MCF 10A (cell line): Measurements from ENCODE around the gene XRCC2.

DNA sequence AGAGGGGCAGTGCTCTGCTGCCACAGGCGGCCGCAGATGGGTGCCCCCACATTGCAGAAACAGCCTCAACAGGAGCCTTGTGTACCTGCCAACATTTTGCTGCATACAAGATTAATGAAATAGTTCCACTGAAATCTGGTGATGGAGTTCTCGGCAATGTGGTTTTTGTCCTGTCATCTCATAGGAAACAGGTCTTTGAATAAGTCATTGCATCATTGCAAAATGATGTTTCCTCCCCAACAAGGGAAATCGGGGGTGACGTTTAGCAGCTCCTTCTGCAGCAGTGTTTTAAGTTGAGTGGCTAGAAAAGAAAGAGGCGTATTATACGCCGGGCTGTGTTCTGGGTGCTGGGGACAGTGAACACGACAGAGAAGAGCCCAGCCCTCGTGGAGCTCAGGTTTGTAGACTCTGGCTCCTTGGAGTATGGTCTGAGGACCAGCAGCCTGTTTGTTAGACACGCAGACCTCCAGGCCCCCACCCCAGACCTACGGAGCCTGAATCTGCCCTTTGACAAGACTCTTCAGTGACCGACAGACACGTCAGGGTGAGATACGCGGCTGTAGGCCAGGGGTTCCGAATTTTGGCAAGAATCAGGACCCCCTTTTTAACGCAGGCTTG, 176.9 kb downstream of the PRKAG2 start:
- PRO-cap, result no peak
- RRBS, result no CpG with 5 or more reads among the region's 18 CpGs

DNA sequence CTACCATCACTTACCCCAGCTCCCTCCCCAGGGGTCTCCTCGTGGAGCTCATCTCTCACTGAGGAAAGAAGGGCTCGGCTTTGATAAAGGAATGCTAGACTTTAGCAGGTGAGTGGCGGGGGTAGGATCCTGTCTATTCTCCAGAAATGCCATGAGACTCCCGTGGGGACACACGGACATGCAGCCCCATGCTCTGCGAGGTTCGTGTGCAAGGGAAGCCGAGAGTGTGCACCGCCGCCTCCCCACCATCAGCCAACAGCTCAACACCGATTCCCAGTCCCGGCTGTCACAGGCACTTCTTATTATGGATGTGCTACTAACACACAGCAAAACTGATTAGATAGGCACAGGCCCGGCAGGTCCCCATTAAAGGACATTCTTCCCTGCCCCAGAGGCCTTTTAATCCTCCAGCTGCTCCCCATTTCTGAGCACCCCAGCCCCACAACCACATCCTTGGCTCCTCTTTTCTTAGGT, 154.4 kb downstream of the PRKAG2 start:
- PRO-cap, result no peak
- RRBS, result 83% methylated on average over 1 of the region's 13 CpGs

- PRO-cap, result bidirectional peak, plus-strand start at chr7:151756259, minus-strand start at chr7:151756199
- RRBS, result no CpG with 5 or more reads among the region's 40 CpGs
Measured at GRCh38 chr7:151755851-151757039, 120.7 kb downstream of the PRKAG2 start.

DNA sequence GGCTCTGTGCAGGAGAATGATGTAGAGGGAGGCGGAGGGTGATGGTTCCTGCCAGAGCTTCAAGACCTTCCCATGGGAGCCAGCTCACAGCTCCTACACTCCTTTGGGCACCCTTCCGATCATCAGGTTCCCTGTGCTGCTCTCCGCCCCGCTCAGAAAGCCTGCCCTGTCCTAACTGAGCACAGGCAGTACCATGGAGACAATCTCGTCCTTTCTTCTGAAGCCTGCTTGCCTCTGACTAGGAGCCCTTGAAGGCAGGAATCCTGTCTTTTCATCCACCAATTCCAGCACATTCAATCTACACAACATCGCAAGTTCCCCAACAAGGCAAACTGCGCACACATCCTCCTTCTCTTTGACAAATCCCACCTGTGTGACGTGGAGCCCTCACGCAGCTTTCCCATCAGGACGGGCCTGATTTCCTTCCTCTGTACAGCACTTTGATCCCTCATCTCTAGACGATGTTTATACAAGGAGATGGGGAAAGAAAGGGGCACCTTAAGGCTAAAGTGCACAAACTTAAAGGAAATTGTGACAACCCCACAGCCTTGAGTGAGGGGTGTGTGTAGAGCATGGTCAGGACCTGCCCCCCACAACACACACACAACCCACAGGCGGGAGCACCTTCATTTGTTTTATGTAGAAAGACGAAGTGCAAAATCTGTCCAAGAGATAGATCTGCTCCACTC, 97.3 kb downstream of the PRKAG2 start:
- PRO-cap, result no peak
- RRBS, result no CpG with 5 or more reads among the region's 13 CpGs

- PRO-cap, result no peak
- RRBS, result 3% methylated on average over 4 of the region's 16 CpGs
Measured at GRCh38 chr7:151796918-151797411, 80.0 kb downstream of the PRKAG2 start.

DNA sequence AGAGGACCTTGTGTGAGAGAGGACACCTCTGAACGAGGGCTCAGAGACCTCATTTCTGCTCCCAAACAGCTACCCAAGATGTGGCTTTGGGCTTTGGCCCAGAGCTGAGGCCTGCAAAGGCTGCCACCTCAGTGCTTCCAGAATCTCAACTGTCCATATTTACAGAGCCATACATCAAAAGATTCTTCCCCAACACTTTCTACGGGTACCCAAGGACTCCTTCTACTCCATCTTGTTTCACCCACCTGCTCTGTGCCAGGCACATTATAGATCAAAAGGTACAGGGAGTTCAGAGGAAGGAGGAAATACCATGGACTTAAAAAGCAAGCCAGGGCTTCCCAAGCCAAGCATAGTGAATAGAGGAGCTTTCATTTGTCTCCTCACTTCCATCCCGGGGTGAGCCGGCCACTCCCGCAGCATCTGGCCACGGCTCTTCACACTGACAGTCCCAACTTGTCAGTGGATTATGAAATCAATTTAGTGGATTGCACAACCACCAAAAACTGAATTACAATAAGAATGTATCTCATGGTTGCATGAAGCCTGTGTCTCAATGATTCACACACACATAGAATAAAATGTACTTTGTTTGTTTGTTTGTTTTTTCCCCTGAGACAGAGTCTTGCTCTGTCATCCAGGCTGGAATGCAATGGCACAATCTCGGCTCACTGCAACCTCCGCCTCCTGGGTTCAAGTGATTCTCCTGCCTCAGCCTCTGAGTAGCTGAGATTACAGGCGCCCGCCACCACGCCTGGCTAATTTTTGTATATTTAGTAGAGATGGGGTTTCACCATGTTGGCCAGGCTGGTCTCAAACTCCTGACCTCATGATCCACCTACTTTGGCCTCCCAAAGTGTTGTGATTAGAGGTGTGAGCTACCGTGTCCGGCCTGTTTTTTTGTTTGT, 79.3 kb downstream of the PRKAG2 start:
- PRO-cap, result bidirectional peak, plus-strand start at position 612 of the sequence, minus-strand start at position 410 of the sequence
- RRBS, result no CpG with 5 or more reads among the region's 13 CpGs

DNA sequence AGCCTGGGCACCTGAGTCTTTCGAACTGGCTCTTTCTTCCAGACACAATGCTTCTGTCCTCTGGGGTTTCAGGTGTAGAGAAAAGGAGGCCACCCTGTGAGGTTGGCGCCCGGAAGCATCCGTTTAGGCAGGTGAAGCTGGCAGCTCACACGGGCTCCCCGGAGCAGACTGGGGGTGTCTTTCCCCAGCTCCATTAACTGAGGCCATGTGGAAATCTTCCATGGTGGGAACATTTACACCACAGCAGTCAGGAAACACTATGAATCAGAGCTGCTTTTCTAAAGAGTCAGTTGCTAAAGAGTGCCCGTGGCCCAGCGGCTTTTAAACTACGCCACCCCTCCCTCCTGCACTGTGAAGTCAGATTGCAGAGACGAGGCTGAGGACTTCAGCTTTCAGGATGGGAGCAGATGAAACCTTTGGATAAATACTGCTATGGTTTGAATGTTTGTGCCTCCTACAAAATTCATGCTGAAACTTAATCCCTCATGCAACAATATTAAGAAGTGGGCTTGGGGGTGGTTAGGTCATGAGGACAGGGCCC, 29.1 kb downstream of the PRKAG2 start:
- PRO-cap, result no peak
- RRBS, result 93% methylated on average over 4 of the region's 10 CpGs

DNA sequence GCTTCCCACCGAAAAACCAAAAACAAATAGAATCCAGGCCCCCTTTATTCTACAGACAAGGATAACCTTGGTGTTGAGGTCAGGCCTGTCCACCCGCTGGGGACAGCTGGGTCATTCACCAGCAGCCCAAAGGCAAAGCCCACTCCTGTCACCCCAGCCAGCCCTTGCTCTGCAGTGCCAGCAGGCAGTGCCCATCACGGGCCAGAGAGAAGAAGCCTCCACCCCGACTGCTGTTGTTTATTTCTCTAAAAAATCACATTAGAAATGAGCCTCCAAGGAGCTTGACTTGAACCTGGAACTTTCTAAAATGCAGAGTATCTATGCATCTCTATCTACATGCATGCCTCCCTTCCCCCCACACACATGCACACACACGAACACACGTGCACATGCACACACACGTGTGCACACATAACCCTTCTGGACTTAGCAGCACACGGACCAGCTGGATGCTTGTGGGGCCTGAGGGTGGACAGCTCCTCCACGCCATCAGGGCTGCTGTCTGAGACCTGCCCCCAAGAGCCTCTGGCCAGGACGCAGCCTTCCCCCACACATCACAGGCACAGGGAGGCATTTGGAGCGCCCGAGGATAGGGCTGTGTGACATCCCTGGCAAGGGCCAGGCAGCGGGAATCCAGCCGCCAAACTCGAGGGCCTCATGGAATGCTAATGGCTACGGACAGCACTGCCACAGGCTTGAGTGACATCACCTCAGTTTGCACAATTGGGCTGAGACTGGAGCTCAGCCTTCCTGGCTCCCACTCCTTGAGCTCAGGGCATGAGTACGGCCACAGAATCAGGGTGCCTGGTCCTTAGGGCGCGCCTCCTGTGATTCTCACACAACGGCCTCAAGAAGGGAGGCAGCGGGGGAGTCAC, 22.7 kb downstream of the PRKAG2 start:
- PRO-cap, result no peak
- RRBS, result no CpG with 5 or more reads among the region's 21 CpGs

DNA sequence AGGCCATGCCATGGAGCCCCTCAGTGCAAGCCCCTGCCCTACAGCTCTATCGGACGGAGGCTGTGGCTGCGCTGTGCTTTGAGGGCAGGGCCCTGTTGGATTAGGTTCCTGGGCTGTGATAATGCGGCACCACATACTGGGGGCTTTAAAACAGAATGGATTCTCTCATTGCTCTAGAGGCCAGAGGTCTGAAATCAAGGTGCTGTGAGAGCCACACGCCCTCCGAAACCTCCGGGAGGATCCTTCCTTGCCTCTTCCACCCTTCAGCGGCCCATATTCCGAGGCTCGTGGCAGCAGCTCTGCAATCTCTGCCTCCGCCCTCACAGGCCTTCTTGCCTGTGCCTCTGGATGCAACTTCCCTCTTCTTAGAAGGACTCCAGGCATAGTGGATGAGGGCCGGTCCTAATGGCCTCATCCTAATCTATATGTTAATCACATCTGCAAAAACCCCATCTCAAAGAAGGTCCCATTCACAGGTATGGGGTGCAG, 9.7 kb downstream of the PRKAG2 start:
- PRO-cap, result no peak
- RRBS, result no CpG with 5 or more reads among the region's 12 CpGs

DNA sequence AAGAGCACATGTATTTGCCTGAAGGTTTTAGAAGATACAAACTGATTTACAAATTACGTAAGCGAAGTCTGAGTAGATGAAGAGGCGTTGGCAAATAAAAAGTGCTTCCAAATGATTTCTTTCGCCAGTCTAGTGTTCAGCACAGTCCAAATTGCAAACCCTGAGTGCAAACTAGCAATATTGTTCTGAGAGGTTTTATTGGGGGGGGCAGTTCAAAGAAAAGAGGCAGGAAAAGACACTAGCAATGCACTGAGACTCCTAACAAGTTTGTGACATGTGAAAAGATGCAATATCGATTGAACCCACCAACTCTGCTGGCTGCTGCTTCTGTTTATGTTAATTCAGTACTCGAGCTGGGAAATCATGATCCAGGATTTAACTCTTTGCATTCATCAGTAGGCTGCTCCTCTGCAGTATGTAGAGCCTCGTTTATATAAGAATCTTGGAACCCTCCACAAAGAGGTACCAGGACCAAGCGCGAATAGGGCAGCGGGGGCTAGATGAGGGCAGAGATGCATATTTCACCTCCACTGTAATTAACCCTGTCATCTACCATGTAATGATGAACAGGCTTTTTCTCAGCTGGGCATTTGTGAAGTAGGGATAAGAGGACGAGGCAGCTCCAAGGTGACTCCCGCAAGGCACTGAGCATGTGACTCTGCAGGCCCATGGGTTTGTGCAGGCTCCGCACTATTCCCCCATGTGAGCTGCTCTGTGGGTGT, 7.9 kb downstream of the PRKAG2 start:
- PRO-cap, result no peak
- RRBS, result no CpG with 5 or more reads among the region's 13 CpGs

DNA sequence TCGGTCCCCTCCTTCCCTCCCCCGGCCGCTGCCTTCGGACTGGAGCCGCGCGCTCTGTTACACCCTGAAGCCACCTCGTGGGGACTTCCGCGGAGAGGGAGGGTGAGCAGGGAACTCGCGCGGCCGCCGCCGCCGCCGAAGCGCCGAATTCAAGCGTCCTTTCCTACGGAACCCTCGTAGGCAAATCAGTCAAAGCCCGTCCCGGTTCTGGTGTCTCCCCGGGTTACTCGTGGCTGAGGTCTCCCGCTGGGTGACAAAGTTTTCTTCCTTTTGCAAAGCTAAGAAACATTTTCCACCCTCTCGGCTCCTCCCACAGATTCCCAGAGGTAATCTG, 286 bp downstream of the PRKAG2 start:
- PRO-cap, result bidirectional peak, plus-strand start at position 84 of the sequence, minus-strand start at position 87 of the sequence
- RRBS, result no CpG with 5 or more reads among the region's 29 CpGs

DNA sequence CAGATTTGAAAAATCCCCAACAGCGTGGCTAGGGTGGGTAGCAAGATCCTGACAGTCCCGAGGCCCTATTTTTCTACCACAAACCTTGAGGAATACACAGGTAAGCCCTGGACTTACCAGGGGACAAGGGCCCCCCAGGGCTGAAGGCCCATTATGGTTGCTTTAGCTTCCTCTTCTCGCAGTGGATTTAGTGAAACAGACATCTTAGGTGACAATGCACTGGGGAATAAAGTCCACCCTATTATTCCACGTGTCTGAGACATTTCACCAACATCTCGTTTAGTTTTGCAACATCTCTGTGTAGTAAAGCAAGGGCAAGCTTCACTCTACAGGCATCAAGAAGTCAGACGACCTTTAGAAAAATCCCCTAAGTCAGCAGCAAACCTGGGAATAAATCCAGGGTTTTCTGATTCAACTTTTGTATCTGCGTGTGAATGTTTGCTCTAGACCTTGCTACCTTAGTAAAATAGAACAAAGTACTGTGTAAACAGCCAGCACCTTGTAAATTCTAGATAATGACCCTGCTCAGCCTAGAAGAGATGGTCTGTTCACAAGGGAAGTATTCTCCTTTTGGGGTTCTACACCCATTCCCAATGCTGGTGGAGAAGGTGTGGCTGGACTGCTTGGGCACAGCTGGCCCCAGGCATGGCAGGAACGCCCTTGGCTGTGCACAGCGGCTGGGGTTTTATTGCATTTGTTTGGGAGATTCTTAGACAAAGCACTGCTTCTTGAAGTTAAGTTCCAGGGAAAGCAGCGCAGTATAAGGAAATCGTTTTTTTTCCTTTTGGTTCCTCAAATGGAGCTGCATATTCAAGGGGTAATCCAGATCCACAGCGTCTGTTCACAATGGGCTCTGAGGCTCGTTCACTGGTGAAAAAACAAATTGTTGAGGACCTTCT, 38.4 kb upstream of the GALNTL5 start:
- PRO-cap, result no peak
- RRBS, result no CpG with 5 or more reads among the region's 13 CpGs

GRCh38 chr7:152114479-152115307, 89.2 kb downstream of the GALNT11 start:
- PRO-cap, result no peak
- RRBS, result no CpG with 5 or more reads among the region's 11 CpGs

- PRO-cap, result no peak
- RRBS, result 98% methylated on average over 23 of the region's 30 CpGs
Measured at GRCh38 chr7:152366741-152366992, 69.1 kb downstream of the KMT2C start.

DNA sequence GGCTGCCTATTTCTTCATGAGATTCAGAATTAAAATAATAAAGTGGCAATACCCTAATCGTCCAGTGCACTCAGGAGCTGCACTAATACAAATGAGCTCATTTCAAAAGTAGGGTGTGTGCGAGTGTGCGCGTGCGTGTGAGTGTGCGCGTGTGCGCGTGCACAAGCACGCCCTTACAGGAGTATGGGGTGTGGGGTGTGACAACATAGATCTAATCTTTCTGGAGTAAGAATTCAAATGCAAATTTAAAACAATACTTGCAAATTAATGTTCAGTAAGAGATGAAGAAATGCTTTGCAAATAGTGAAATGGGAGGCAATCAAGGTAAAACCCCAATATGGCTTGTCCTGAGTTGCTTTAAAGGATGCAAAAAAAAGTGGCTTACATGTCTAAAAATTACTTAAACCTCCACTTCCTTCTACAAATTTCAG, 2.1 kb downstream of the KMT2C start:
- PRO-cap, result no peak
- RRBS, result no CpG with 5 or more reads among the region's 10 CpGs

GRCh38 chr7:152436488-152437338, 910 bp upstream of the KMT2C start:
- PRO-cap, result bidirectional peak, plus-strand start at chr7:152436857, minus-strand start at chr7:152436552
- RRBS, result 1% methylated on average over 14 of the region's 90 CpGs

DNA sequence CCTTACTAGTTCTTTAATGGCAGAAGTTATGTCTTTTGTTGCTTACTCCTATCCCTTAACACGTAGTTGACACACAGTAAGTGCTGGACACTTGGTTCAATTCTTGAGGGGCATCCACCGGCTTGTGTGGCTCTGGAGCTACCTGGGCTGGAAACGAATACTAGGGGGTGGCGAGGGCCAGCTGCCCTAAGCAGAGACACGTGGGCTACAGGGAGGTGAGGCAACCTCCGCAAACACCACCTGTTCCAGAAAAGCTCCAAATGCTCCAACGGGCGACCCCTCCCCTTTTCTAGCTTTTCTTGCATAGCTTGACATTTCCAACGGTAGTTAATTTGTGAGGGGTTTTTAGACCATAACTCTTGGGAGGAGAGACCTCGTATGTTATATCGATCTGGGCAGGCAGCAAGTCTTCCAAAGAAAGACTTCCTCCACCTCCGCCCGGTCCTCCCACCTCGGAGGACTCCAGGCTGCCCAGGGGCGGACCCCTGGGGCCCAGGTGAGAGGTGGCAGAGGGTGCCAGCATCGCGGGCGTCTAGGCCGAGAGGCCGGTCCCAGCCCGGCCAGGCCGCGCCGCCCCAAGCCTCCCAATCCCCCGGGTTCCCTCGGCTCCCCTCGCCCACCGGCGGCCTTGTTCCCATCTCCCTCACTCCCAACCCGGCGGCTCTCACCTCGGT, 431 bp downstream of the XRCC2 start:
- PRO-cap, result bidirectional peak, plus-strand start at position 193 of the sequence, minus-strand start at position 159 of the sequence
- RRBS, result 2% methylated on average over 5 of the region's 32 CpGs

DNA sequence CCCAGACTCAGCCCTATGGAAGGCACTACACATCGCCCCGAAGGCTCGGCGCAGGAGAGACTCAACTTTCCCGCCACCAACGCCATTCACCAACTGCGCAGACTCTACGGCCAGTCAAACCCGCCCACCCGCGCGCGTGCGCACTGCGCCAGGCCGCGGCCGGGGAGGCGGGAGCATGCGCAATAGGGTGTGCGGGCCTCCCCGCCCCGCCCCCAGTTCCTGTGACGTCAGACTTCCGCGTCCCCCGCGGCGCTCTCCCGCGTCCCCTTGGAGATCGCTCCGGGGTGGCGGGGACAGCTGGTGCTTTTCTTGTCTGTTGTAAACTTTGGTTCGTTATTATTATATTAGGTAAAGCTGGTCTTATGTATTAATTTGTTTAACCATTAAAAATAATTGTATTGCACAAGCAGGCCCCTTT, at the start of gene XRCC2:
Gene XRCC2 (minus strand): TSS at position 95 of the 418 bp plus-strand sequence.
- PRO-cap, result bidirectional peak, plus-strand start at position 230 of the sequence, minus-strand start at position 95 of the sequence
- RRBS, result no CpG with 5 or more reads among the region's 35 CpGs

GRCh38 chr7:152933061-152933473, 173.5 kb downstream of the ACTR3B start:
- PRO-cap, result no peak
- RRBS, result no CpG with 5 or more reads among the region's 4 CpGs

DNA sequence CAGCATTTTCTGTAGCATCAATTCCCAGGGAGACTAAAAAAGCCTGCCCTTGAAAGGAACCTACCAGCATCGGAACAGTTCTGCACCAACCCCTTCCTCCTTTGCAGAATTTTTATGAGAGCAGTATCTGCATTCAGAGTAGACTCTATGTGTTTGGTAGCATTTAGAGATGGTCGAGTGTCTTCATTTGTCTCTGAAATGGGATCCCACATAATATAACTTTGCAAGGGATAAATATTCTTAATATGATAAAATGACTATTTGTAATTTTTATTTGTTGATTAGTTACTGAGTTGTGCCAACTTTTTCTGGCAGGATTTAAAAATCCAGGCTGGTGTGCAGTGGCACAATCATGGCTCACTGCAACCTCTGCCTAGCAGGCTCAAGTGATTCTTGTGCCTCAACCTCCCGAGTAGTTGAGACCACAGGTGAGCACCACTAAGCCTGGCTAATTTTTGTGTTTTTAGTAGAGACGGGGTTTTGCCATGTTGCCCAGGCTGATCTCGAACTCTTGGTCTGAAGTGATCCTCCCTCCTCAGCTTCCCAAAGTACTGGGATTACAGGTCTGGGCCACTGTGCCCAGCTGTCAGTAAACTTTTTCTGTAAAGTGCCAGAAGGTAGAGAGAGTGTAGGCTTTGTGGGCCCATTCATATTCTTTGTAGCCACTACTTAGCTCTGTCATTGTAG, 645.2 kb upstream of the DPP6 start:
- PRO-cap, result no peak
- RRBS, result no CpG with 5 or more reads among the region's 5 CpGs